ENCODE measurements around a stretch of chr3.

GRCh38 chr3:110773364-110773767 is 298.2 kb upstream of the NECTIN3 start:
- RRBS: no CpG with 5 or more reads among the region's 6 CpGs

DNA sequence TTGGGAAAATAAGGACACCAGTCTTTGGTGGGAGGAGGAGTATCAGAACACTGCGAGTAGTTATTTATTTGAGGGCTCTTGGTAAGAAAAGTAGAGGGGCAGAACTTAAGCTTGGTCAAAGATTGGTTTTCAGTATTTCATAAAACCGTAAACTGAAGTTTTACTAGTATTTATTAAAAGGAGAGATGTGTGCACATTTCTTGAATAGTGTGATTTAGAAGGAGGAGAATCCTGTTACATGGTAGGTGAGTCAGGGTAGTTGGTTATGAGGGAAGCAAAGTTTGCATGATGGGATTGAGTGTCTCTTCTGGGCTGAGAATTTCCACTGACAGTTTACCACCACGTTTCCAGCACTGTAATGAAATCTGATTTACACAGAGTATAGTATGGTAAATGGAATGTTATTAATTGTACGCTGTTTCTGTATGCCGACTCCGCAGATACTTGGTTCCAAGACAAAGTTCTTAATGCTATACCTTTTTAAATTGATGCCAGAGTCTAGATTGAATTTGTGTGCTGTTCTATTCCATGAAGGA is 1.6 kb downstream of the NECTIN3 start:
- RRBS: no CpG with 5 or more reads among the region's 6 CpGs

DNA sequence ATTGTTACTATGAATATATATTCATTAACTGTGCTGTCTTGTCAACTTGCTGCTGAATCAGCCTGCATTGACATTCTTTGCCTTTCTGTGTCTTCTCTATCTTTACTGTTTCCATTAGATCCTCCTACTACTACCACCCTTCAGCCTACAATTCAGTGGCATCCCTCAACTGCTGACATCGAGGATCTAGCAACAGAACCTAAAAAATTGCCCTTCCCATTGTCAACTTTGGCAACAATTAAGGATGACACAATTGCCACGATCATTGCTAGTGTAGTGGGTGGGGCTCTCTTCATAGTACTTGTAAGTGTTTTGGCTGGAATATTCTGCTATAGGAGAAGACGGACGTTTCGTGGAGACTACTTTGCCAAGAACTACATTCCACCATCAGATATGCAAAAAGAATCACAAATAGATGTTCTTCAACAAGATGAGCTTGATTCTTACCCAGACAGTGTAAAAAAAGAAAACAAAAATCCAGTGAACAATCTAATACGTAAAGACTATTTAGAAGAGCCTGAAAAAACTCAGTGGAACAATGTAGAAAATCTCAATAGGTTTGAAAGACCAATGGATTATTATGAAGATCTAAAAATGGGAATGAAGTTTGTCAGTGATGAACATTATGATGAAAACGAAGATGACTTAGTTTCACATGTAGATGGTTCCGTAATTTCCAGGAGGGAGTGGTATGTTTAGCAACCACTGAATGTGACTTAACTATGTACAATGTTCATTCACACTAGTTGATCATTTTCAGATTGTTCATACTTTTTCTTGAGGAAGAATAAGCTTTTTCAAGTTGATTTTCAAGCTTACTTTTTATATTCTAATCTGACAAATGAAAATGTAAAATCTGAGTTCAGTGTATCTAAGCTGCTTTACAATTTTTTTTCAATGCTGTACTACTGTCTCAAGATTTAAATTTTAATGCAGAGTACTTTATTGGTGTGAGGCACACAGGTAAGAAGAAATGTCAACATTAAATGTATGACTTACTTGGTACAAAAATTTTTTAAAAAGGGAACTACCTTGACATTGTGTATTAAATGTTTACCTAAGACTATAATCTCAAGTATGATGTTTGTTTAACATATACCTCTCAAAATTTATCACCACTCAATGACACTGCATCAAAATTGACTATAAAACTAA is 62.3 kb downstream of the NECTIN3 start:
- RRBS: no CpG with 5 or more reads among the region's 8 CpGs

- RRBS: no CpG with 5 or more reads among the region's 7 CpGs
Observed at GRCh38 chr3:111543725-111544267, 1.8 kb downstream of the CD96 start.

- RRBS: no CpG with 5 or more reads among the region's 5 CpGs
Observed at GRCh38 chr3:111676766-111677300, 2.4 kb downstream of the PLCXD2 start.

DNA sequence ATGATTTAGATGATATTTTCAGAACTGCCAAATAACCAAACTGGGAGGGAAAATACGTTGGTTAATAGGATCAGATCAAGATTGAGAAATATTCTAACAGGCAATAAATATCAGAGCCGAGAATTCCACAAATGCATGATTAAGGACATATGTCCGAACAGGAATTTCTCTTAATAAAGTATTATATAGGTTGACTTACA is 75.1 kb upstream of the PHLDB2 start:
- RRBS: no CpG with 5 or more reads among the region's 3 CpGs

GRCh38 chr3:111859952-111861070 is 1.2 kb downstream of the PHLDB2 start:
- RRBS: 1% methylated on average over 4 of the region's 44 CpGs

- RRBS: no CpG with 5 or more reads among the region's 3 CpGs
Observed at GRCh38 chr3:111922123-111922647, 56.6 kb upstream of the ABHD10 start.

GRCh38 chr3:111954226-111954821 is 24.5 kb upstream of the ABHD10 start:
- RRBS: no CpG with 5 or more reads among the region's 4 CpGs

DNA sequence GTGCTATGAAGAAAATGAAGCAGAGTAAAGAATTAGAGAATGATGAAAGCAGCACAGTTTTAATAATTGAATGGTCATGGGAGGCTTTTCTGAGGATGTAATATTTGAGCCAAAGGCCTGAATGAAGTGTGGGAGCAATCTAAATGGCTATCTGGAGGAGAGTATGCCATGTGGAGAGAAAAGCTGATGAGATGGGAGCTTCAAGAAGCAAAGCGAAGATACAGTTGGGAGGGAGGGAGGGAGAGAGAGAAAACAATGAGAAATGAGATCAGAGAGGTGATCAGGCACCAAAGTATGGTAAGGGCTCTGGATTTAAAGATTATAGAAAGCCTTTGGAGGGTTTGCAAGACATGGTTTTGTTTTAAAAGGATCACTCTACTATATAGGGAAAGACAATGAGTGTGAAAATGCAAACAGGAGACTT is 6.8 kb downstream of the ABHD10 start:
- RRBS: no CpG with 5 or more reads among the region's 1 CpG

GRCh38 chr3:112089895-112090503 is 3.8 kb downstream of the C3orf52 start:
- RRBS: no CpG with 5 or more reads among the region's 6 CpGs

- RRBS: no CpG with 5 or more reads among the region's 4 CpGs
Observed at GRCh38 chr3:112136688-112137446, 3.8 kb upstream of the GCSAM start.

DNA sequence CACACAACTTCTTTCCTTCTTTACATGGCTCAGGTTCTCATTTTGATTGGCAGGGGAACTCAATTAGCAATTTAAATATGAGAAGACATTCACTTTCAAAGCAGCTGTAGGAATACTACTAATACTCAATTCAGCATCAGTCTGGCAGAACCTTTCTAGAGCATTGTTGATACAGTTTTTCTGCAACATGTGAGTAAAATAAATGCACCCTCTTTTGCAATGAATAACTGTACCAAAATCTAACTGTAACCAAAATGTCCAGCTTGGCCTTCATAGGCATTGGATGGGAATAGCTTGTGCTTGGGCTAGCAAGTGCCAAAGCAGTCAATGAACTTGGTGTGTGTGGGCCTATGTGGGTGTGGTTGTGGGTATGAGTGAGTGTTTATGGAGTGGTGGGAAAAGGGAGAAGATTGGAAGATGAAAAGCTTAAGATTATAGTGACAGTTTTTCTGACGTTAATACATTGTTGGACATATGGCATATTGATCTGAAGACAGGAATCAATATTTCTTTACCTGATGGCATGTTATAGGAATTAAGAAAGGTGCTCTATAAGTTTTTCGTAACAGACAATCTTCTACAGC is 35.4 kb upstream of the GCSAM start:
- RRBS: no CpG with 5 or more reads among the region's 2 CpGs

DNA sequence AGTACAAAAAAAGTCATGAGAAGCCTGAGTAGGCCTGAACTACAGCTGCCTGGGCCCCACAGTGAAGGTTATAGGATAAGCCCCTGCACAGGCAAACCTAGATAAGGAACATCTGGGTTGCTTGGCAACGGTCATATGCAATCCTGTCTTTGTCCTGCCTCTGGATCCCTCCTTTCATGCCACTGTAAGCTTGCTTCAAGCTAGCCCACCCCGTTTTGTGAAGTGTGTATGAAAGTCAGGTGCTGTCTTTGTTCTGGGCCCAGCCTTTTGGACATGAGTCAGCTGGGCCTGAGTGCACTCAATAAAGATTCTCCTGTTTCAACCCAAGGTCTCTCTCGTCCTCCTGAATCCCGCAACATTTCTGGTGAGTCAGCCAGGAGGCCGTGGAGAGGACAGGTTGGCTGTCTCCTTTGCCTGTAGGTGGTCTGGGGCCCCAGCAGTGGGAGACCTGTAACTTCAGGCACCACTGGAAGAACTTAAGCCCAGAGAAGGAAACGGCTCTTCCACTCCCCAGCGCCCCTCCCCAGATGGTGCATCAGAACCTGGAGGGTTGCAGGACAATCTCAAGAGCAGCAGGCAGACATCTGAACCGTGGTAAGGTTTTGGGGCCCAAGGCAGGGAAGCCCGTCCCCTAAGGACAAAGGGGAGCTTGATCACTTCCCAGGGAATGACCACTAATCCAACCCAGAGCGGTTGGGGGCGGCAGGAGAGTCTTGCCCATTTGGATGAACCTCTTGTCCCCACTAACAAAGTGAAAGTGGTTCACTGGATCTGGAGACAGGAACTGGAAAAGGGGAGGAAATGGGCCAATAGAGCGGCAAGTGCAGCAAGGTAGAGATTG is 8.3 kb upstream of the SLC9C1 start:
- RRBS: no CpG with 5 or more reads among the region's 12 CpGs

- RRBS: no CpG with 5 or more reads among the region's 6 CpGs
Observed at GRCh38 chr3:112303339-112303802, 9.4 kb upstream of the SLC9C1 start.

DNA sequence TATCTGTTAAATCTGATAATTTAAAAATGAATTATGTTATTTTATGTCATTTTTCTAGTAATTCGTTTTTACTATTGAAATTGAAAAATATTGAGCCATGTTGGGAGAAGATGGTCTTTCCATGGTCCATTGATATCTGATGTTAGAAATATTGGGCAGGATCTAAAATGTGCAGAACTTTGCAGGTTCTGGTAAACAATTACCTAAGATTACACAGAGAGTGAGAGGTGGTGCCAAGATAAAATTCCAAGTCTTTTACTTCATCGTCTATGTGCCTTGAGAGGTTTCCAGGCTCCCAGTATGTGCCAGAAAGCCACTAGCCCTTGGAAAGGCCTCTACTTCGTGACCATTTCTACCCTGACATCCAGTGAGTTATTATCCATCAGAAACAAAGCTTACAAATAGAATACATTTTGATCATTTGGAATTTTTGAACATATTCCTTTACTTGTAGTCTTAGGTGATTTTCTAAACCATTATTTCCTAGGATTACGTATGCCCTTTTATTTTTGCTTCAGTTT is 27.6 kb downstream of the CD200 start:
- RRBS: no CpG with 5 or more reads among the region's 4 CpGs

DNA sequence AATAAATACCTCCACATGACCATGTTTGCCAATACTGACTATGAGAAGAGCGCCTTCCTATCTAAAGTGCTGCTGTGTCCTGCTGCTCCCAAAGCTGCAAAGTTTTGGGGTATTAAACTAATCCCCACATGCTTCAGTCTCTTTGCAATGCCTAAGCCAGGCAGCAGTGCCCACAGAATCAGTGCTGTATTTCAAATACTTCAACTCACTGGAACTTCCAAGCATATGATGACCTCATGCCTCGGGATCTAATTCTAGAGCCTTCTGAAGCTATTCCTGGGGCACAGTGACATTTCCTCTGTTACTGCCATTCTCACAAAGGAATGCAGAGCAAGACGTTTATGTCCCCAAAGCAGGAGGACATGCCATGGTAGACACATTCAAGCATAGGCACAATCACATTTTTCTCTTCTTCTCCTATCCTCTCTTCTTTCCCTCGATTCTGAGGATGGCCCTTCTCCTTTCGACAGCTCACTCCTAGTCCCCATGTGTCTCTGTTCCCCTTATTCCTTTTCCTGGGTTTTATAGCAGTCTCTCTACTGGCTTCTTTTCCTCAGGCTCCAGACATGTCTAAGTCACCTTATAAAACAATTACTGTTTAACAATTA is 78.5 kb downstream of the CD200 start:
- RRBS: no CpG with 5 or more reads among the region's 5 CpGs

DNA sequence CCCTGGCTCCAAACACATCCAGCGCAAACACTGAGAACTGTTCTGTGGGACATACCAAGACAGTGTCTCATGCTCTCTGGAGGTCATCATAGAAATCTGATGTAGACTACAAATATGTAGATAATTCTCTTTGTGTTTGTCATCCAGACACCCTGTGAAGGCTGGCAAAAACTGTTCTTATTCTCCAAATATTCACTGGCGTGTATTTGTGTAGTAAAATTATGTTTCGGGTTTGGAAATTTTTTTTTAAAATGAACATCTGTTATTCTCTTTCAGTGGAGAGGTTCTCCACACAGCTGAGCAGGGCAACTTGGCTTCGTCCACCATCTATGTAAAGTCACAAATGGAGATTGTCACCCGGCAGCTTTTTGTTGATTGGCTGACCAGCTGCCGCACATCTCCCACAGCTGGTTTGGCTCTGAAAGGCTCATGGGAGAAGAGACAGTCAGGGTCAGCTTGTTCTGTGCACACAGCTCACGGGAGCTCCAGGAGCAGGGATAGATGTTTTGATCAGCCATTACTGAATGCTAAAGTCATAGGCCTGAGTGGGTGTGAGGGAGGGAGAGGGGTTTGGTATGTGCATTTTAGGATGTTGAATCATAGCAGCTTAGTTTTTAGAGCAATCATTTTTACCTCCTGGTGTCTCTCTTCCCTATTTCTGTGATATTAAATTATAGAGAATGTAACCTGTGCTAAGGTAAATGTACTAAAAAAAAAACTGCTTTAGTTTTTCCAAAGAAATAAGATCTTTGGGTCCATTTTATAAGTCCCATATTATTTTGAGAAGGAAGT is 12.9 kb upstream of the CCDC80 start:
- RRBS: no CpG with 5 or more reads among the region's 7 CpGs

DNA sequence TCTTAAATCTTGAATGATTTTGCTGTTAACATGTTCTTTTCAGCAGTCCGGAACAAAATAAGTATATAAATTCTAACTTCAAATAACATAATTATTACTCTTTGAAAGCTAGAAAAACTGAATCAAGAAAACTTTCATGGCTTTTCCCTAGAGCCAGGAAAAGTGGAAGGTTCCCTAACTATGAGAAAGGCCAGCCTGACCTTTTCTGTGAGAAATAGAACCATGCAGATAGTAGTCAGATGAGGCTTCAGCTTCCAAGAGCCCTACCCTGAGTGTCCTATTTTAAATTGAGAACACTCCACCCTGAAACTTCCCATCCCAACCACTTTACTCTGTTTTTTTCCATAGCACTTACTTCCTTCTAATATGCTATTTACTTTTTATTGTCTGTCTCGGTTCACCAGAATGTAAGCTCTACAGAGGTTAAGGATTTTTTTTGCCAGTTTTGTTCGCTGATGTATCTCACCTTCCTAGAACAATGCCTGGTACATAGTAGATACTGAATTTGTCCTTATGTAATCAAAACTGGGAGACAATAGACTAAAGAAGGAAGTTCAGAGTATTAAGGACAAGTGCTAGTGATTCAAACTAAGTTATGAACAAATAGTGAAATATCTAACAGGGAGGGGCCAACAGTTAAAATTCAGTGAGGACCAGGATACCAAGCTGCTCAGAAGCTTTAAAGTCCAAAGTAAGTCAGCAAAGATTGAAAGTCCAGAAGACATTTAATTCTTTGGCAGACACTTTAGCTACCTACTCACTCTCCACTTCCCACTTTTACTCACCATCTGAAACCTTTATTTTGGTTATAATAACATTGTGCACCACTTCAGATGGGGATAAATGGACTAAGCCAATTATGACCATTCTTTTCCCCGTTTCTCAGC is 66.7 kb downstream of the CD200R1L start:
- RRBS: no CpG with 5 or more reads among the region's 4 CpGs

DNA sequence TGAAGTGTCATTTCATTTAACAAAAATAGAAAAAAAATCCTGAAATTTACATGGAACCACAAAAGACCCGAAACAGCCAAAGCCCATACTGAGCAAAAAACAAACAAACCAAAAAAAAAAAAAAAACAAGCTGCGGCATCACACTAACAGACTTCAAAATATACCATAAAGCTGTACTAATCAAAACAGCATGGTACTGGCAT is 35.2 kb downstream of the CD200R1 start:
- RRBS: no CpG with 5 or more reads among the region's 2 CpGs

All from Jurkat, Clone E6-1 (cell line).